GM23248 (cell line): ENCODE measurements around a stretch of chr9.

DNA sequence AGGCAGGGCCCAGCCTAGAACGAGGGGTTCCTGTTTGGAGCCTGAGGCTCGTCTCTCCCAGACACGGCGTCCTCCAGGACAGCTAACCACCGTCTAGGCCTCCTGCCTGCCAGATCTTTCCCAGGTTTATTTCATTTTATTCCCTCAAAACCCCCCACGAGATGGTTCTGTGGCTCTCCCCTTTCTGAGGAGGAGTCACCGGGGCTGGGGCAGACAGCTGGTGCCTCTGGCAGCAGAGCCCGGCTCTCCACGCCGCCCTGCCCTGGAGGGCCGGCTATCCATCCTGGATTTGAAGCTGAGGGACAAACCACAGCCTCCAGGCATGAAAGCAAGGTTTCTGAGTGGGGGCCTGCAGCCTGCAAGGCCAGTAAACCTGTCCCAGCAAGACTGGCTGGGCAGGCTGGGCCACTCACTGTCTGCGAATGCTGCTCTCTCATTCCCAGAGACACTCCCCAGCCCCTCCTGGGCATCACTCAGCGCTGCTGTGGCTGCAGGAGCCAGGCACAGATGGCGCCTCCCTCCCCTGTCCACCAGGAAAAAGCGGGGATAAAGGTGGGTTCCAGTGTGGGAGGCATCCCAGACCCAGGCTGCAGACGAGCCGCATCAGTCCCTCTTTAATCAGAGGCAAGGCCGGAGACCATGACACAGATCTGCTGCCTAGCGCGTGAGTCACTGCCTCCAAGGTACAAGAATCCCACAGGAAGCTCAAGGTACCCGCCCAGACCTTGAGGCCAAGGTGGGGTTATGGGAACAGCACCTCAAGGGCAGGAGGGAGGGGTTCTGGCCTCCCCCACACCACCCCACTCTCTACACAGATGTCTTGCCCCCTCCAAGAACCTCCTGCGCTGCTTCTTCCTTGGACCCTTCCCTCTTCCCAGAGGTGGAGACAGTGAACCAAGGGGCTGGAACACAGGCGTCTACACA, 118.0 kb downstream of the VAV2 start:
- RAMPAGE, long total RNA = no peak

GRCh38 chr9:133881682-133882651, 110.2 kb downstream of the VAV2 start:
- RAMPAGE, long total RNA = no peak

DNA sequence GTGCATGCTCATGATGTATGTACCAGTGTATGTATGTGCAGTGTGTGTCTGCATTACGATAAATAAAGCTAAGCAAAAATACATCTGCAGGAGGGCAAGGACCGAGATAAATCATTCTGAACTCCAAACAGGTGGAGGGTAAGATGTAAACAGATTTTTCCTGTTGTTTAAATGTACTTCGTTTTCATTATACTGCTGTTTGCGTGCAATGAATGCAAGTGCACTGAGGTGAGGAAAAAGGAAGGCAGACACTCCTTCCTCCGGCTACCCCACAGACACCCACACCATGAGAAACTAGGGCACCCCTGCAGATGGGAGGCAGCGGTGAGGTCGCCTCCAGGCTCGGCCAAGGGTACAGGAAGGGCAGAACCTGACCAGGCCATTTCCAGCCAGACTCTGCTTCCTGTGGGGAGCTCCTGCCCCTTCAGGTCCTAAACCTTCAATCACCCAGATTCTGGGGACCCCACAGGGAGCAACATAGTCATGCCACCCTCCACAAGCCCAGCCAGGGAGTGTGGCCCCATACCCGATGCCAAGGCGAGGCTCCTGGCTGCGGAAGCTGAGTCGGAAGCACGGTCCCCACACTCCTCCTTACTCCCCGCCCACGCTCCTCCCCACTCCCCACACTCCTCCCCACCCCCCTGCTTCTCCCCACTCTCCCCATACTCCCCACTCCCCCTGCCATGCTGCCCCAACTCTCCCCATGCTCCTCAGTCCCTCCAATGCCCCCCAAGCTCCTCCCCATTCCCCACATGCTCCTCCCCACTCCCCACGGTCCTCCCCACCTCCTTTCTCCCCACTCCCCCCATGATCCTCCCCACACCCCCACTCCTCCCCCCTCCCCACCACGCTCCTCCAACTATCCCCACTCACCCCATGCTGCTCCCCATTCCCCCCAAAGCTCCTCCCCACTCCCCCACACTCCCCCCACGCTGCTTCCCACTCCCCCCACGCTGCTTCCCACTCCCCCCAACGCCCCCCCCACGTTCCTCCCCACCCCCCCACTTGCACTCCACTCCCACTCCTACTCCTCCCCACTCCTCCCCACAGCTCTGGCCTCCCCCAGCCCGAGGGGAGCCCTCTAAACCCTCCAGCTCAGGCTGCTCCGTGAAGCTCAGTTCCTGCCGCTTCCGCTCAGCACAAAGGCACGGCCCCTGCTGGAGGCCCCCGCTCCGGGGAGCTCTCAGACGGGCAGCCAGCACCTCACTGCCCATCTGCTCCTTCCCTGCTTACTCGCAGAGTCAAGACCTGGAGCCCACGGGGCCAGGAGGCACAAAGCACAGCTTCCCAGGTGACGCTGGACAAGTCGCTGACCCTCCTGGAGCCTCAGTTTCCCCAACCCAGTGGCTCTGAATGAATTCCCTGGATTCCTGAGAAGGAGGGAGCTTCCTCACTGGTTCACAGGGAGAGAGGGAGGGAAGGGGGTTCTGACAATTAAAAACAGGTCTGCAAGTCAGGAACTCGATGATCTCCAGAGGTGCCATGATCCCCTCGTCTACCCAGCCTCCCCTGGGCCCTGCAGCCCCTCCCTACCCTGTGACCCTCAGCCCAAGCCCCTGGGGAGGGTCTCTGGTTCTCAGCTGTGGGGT, 36.7 kb downstream of the VAV2 start:
- RAMPAGE, long total RNA = no peak

DNA sequence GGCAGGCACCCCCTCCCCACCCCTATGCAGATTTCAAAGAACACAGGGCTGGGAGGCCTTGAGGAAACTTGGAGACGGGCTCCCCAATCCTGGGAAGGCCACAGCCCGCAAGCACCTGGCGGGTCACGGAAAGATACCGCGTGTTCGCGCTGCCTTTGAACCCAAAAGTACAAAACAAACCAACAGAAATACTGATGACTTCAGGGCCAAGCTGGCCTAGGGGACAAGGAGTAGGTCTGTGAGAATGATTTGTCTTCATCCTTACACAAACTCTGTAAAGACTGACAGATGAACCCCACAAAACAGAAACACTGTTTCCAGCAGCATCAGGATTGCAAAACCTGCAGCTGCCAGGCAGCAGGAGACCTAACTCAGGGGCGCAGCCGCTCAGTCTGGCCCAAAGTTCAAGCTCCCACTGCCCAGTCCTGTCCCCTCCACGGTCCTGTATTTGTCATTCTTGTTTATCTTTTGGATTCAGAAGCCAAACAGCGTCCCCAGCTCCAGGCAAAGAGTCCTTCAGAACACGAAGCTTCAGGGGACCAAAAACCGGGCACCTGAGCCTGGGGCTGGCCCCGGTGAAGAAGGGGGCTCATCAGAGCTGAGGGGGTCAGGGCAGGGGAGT, 13.7 kb downstream of the VAV2 start:
- RAMPAGE, long total RNA = no peak

DNA sequence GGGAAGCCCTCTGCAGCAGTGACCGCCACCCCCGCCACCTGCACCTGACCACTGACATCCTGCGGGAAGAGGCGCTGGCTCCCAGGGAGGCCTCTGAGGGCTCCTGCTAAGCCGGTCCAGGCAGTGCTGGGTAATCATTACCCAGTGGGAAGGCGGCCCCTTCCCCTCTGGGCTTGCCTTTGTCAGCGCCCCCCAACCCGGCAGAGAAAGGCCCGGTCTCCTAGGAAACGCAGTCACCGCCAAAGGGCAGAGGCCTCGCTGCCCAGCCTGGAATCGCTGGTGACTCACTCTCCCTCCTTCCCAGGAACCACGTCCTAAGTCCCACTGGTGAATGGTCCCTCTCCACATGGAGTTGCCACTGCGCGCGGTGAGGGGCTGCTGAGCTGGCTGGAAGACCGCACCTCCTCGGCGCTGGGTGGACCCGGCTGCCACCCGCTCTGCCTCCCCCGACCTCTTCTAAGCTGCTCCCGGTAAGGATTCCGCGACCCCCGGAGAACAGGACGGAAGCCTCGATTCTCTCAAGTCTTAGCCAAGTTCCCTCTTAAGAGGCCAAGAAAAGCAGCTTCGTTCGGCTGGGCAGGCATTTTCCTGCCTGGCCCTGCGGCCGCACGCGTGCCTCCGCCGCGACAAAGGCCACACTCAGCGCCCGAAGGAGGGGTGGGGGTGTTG, 1.2 kb downstream of the VAV2 start:
- RAMPAGE, long total RNA = no peak

DNA sequence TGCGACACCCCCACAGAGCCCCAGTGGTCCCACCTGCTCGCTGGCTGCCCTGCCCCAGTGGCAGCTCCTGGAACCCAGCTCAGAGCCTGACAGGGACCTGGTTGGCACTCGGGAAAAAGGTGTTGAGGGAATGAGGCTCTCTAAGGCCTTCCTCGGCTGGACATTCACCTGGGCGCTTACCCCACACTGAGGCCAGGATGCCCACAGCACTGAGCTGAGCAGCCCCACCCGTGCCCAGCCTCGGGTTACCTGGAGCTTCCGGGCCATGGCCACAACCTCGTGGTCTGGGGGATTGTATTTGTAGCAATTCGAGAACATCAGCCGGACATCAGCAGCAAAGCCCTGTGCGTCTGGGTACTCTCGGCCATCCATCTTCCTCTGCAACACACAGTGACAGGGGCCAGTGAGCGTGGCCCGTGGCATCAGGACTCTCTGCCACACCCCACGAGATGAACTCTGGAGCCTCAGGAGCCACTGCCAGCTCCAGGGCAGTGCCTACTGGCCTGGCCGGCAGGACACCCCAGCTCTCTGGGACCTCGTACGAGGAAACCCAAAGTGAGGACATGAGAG, 19.8 kb downstream of the BRD3OS start:
- RAMPAGE, long total RNA = no peak

DNA sequence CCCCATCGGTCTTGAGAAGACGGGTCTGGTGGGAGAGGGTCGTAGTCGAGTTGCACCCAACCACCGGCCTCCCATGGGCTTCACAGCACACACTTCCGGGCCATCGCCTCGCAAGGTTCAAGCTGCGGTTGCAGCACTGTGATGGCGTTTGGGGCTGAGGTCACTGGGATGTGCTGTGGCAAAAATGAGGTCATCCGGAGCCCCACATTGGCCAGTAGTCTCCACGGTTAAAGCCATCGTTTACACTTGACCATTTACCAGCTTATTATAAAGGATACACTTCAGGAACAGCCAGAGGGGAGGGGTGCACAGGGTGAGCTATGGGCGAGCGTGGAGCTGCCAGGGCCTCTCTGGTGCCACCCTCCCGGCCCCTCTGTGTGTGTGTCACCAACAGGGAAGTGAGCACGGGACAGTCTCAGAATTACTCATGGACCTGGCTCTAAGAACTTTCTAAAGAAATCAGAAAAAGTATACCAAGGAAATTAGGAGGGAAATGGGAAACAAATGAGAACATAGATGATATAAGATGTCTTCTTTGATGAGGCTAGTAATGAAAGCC, 13.4 kb downstream of the WDR5 start:
- RAMPAGE, long total RNA = no peak

- RAMPAGE, long total RNA = no peak
Observed at GRCh38 chr9:134162969-134163232, 27.0 kb downstream of the WDR5 start.

DNA sequence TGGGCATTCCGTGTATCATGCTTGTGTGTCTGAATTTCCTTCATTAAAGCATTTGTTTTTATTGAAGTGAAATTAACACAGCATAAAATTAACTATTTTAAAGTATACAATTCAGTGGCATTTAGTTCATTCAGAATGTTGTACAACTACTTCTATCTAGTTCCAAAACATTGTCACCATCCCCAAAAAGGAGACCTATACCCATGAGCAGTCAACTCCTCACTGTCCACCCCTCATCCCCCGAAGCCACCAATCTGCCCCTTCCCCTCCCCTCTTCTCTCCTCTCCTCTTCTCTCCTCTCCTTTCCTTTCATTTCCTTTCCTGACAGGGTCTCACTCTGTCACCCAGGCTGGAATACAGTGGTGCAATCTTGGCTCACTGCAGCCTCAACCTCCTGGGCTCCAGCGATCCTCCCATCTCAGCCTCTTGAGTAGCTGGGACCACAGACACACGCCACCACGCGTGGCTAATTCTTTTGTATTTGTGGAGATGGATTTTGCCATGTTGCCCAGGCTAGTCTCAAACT, 86.7 kb downstream of the WDR5 start:
- RAMPAGE, long total RNA = no peak

DNA sequence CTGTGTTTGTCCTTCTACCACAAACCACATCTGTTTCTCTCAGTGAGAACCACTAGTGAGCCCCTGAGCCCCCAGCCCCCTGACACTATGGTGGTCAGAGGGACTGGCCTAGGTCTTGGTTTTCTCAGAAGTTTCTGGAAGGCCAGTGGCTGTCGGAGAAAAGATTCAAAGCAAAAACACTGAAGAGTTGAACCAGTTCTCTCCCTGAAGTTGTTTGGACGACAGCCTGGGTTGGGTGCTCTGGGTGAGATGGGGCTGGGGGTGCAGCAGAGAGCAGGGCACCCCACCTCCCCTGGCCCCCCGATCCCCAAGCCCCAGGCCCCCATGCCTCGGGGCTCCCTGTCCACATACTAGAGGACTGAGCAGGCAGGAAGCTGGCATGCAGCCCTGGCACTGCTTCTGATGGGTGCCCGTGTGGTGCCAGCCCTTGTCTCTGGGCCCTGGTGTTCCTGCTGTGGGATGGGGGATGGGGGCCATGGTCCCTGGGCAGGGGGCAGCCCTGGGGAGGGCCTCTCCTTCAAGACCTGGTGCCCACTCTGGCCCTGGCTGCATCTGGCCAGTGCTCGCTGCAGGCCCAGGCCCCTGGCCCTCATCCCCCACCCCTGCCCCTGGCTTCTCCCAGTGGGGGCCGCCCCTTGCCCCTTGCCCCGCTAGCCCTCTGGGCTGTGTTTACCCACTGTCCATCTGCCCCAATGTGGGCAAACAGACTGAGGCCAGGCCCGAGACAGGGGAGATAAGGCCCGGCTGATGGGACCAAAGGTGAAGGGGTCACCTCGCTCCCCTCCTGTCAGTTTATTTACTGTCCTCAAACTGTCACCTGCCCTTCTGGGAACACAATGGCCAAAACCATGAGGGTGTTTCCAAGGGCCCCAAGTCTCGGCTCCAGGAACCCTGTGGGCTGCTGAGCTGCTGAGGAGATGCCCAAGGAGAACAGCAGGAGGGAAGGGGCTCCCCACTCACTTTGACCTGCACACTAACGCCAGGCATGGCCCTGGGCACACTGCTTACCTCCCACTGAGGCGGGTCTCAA, 67.3 kb upstream of the RXRA start:
- RAMPAGE, long total RNA = no peak

DNA sequence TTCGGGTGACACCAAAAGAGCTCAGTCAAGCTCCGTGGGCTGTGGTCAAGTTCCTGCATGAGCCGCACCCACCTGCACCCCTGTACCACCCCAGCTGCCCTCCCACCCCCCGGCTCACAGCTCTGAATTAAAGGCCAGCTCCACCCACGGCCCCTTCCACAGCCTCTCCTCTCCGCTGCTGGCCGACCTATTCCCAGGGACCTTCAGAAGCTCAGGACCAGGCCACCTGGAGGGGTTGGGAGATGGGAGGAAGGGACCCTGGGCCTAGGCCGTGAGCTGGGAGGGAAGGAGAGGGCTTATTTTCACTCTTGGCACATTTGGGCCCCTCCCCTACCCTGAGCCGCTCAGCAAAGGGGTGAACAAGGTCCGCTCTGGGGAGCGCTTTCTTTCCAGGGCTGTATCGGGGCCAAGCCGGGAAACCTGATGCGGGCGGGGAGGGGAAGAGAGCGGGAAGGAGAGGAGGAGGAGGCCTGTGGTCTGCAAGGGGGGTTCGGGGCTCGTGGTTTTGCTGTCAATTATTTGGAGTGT, 62.8 kb upstream of the RXRA start:
- RAMPAGE, long total RNA = no peak

DNA sequence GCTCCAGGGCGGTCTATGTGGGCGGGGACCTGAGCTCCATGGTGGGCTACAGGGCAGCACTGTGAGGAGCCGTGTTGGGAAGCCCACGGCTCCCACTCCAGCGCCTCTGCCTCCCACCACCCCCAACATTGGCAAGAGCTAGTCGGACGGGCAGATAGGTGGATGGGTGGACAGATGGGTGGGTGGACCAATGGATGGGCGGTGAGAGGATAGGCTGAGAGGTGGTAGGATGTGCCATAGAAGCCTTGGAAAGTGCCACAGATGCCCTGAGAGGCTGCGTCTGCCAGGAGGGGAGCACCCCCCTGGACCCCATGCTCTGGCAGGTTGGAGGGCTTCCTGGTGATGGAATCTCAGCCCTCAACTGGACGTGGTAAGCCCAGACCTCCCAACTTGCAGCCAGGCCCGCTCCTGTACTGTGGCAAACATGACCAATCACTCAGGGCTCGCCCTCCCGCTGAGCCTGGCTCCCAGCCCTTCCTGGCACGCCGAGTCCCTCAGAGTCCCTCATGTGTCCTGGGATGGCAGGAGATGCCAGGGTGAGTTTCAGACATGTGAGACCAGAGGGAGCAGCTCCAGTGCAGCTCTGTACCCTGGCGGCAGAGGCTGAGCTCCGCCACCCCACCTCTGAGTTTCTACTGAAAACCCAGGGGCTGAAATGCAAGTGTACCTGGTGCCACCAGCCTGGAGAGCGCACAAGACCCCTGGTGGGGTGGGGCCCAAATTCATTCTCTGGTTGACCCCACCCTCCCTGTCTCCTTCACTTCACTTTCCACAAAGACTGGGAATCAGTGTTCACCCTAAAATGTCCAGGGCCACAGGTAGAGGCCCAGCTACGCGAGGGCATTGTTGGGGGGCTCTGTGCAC, 42.1 kb upstream of the RXRA start:
- RAMPAGE, long total RNA = no peak

- RAMPAGE, long total RNA = no peak
Observed at GRCh38 chr9:134329868-134330425, 3.7 kb downstream of the RXRA start.

DNA sequence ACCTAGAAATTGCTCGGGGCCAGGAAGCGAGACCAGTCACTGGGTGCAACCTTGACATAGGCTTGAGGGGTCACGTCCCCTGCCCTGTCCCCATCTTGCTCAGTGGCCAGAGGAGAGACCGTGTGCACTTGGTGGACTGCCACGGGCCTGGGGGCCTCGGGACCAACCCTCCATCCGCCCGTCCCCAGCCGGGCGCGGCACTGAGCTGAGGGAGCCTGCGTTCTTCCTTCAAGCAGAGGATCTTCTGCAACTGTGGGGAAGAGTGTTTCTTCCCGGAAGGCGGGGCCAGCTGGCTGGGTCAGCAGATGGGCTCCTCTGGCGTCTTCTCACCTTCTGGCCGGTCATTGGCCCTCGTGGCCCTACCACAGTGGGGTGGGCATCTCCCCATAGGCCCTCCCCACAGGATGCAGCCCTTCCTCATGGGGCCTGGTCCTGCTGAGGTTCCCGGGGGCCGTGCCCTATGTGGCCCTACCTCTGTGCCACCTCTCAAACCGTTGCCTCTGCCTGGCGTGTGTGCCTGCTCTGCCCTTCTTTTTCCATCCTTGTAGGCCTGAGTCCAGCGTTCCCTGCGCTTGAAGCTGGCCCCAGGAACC, 17.4 kb downstream of the RXRA start:
- RAMPAGE, long total RNA = no peak

DNA sequence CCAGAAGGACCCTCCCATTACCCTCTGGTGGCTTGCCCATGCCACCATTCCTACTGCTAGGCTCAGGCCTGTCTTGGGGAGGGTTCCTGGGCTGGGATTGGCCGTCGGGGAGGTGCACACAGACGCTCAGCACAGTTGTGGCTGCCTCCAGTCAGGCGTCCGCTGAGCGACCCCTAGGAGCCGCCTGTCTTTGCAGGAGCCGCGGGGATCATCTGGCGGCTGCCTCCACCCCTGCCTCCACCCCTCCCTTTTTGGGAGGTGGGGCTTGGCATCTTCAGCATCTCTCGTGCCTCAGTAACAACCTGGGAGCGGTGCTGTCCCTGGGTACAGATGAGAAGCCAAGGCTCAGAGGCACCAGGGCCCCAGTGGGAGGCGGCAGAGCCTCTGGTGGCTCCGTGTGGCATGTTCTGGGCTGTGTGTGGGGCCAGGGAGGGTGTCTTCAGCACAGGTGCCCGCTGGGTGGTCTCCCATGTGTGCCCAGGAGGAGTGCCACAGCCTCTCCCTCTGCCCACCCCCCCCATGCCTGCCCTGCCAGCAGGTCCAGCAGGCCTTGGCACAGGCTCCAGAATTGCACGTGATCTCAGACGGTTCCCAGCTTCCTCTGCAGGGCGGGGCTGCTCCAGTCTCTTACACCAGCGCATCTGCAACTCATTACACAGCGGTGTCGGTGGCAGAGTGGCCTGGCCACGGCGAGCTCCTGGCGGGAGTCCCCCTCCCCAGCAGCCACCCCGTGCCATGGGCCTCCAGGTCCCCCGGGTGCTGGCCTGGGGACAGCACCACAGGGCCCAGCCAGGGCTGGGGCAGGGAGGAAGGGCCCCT, 39.8 kb downstream of the RXRA start:
- RAMPAGE, long total RNA = no peak

DNA sequence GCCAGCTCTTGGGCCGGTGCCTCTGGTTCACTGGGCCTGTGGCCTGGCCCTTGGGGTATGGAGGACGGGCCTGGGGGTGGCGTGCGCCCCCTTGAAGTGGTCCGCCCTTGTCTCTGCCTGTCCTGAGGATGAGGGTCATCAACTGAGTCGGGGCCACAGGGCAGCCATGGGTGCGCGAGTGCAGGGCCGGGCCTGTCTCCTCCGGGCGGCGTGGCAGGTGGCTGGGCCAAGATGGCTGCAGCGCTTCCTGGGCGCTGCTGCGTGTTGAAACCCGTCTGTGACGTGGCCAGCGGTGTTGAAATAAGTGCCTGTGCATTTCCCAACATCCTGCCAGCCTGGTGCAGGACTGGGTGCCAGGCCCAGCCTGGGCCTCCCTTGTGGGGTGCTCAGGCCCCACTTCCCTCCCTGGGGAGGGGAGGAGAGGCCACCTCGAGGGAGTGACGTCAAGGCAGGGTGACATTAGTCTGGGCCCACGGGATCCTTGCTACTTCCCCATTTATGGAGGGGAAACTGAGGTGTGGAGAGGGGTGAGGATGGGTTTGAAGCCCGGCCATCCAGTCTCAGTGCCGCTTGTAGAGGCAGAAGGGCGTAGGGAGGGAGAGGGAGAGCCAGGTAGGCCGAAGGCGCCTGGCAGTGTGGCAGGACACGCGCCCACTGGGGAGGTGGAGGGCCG, 45.5 kb downstream of the RXRA start:
- RAMPAGE, long total RNA = no peak

- RAMPAGE, long total RNA = no peak
Observed at GRCh38 chr9:134396163-134396844, 70.0 kb downstream of the RXRA start.

DNA sequence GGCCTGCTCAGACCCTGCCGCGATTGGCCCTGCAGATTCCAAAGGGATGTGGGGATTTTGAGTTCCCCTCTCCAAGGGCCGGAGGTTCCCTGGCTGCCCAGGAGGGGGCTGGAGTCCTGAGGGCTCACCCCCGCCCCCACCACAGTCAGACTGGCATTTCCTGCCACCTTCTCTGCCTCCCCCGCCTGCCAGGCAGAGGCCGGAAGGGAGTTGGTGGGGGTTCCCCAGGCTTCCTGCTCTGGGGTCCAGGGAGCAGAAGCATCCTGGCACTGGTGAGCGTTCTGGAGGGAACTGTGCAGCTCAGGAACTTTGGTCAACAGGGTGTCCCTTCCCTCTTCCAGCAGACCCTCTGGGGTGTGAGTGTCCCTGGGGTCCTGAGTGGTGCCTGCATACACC, 70.6 kb downstream of the RXRA start:
- RAMPAGE, long total RNA = no peak

GRCh38 chr9:134408787-134409774, 82.8 kb downstream of the RXRA start:
- RAMPAGE, long total RNA = no peak

GRCh38 chr9:134411347-134411945, 85.2 kb downstream of the RXRA start:
- RAMPAGE, long total RNA = no peak